GM12892 (cell line): ENCODE measurements around a stretch of chr5.

DNA sequence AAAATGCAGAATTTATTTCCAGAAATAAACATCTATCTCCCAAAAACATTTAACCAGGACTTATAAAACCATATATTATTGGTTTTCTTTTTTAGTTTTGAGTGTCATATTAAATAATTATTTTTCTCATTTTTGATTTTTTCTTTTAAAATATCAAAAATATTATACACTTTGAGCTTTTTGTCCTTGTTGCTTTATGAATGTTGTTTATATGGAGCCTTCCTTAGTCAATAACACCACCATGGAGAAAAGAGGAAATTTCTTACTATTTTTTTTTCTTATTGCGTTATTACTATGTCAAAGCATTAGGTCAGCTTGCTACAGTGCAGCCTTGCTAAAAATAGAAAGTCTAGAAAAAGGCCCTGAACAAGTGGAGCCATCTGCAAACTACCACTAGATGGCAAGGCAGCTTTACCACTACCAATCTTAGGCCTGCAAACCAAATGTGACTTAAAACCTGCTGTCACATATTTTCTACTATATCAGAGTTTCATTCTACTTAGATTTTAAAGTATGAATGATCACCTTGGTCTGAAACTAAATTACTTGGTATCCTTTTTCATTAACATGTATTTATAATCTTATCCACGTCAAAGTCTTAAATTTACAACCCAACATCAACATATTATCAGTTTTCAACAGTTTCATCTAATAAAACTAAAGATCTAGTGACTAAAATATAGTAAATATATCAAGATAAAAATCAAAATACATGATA, 113.0 kb upstream of the ACOT12 start:
- RRBS: no CpG with 5 or more reads among the region's 2 CpGs

DNA sequence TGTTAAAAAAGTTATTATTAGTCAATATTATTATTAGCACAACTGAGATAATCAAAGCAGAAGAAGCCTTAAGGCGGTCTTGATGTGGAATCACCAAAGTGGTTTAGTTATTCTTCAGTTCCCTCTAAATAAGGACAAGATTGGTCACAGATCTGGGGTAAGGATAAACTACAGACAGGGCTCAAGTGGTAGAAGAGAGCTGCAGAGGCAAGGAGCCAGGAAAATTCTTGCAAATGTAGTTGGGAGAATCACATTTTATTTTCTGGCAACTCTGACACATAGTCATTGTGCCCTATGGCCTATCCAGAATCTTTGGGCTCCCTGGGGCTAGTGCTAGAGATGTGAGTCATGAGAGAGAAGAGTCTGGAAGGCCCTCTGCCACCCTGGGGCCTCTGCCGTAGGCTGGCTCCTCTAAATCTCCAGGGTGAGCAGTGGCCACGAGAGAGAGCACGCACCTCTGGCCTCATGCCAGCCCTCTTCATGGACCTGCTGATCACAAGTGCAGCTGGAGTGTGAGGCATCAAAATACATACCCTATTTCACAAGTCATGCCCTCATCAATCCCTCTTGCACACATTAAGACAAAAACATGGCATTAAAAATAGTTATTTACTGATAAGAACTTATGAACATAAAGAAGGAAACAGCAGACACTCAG, 74.3 kb upstream of the SSBP2 start:
- RRBS: no CpG with 5 or more reads among the region's 4 CpGs

GRCh38 chr5:81842778-81843351, 92.0 kb upstream of the SSBP2 start:
- RRBS: no CpG with 5 or more reads among the region's 6 CpGs

- RRBS: no CpG with 5 or more reads among the region's 3 CpGs
Observed at GRCh38 chr5:83157078-83157571, 79.8 kb downstream of the XRCC4 start.

GRCh38 chr5:83306675-83307127, 164.8 kb upstream of the VCAN start:
- RRBS: no CpG with 5 or more reads among the region's 3 CpGs

GRCh38 chr5:83463690-83464000, 7.9 kb upstream of the VCAN start:
- RRBS: no CpG with 5 or more reads among the region's 8 CpGs

DNA sequence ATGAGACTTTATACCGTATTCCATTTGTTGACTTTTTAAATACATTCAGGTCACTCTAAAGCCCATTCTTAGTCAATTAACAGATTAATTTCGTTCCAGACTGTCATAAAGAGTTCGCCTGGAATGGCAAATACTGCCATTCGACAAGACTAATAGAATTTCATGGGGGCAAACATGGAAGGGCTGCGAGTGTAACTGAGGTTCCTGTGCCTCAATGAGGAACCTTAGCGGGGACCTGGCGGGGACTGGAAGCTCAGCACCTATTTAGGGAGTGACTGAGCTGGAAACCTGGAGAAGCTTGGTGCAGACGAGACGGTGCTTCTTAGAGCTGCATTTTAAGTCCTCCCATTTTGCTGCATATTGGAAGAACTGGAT, 3.4 kb downstream of the VCAN start:
- RRBS: no CpG with 5 or more reads among the region's 9 CpGs

DNA sequence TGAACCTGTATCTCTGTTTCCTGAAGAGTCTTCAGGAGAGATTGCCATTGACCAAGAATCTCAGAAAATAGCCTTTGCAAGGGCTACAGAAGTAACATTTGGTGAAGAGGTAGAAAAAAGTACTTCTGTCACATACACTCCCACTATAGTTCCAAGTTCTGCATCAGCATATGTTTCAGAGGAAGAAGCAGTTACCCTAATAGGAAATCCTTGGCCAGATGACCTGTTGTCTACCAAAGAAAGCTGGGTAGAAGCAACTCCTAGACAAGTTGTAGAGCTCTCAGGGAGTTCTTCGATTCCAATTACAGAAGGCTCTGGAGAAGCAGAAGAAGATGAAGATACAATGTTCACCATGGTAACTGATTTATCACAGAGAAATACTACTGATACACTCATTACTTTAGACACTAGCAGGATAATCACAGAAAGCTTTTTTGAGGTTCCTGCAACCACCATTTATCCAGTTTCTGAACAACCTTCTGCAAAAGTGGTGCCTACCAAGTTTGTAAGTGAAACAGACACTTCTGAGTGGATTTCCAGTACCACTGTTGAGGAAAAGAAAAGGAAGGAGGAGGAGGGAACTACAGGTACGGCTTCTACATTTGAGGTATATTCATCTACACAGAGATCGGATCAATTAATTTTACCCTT, 66.2 kb downstream of the VCAN start:
- RRBS: no CpG with 5 or more reads among the region's 3 CpGs

- RRBS: no CpG with 5 or more reads among the region's 10 CpGs
Observed at GRCh38 chr5:83538275-83539590, 67.2 kb downstream of the VCAN start.

DNA sequence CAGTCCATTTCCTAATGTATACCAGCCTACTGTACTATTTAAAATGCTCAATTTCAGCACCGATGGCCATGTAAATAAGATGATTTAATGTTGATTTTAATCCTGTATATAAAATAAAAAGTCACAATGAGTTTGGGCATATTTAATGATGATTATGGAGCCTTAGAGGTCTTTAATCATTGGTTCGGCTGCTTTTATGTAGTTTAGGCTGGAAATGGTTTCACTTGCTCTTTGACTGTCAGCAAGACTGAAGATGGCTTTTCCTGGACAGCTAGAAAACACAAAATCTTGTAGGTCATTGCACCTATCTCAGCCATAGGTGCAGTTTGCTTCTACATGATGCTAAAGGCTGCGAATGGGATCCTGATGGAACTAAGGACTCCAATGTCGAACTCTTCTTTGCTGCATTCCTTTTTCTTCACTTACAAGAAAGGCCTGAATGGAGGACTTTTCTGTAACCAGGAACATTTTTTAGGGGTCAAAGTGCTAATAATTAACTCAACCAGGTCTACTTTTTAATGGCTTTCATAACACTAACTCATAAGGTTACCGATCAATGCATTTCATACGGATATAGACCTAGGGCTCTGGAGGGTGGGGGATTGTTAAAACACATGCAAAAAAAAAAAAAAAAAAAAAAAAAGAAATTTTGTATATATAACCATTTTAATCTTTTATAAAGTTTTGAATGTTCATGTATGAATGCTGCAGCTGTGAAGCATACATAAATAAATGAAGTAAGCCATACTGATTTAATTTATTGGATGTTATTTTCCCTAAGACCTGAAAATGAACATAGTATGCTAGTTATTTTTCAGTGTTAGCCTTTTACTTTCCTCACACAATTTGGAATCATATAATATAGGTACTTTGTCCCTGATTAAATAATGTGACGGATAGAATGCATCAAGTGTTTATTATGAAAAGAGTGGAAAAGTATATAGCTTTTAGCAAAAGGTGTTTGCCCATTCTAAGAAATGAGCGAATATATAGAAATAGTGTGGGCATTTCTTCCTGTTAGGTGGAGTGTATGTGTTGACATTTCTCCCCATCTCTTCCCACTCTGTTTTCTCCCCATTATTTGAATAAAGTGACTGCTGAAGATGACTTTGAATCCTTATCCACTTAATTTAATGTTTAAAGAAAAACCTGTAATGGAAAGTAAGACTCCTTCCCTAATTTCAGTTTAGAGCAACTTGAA, 109.6 kb downstream of the VCAN start:
- RRBS: no CpG with 5 or more reads among the region's 8 CpGs

DNA sequence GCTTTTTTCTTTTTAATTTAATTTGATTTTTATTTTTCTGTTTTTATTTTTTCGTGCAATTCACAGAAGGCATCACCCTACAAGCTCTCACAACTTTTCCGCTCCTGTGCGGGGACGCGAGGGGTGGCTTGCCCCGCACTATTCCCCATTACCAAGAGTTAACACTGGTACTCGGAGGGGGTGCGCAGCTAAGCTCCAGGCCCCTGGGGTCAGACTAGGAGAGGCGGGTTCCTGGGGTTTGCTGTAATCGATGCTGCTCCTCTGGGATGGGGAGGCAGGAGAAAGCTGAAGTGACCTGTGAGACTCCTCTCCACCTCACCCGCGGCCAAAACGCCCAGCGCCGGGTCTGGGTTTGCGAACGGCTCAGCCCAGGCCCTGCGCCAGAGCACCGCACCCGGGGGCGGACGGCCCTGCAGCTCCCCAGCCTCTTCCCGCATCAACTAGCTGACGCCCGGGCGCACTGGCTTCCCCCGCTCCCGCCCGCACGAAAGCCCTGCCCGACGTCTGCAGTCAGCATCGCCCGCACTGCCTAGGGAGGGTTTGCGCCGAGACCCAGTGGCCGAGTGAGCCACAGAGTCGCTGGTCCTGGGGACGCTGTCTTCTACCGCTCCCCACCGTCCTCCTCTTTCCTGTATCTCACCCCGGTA, 1.1 kb downstream of the EDIL3 start:
- RRBS: 20% methylated on average over 11 of the region's 42 CpGs

GRCh38 chr5:86372753-86373165, 245.0 kb upstream of the COX7C start:
- RRBS: no CpG with 5 or more reads among the region's 3 CpGs

DNA sequence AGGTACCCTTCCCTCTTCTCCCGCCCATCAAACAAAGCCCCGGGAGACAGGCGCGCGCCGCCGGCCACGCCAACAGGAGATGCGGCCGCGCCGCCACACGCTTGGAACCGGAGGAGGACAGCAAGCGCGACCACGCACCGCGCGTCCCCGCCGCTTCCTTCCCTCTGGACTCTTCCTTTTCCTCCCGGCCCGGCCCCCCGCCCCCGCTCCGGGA, 203 bp upstream of the RASA1 start:
- RRBS: 1% methylated on average over 18 of the region's 27 CpGs

GRCh38 chr5:87375214-87375655, 37.5 kb downstream of the CCNH start:
- RRBS: no CpG with 5 or more reads among the region's 7 CpGs

- RRBS: no CpG with 5 or more reads among the region's 1 CpG
Observed at GRCh38 chr5:87385856-87386270, 26.9 kb downstream of the CCNH start.

GRCh38 chr5:88143132-88143674, 125.4 kb downstream of the TMEM161B start:
- RRBS: no CpG with 5 or more reads among the region's 16 CpGs

DNA sequence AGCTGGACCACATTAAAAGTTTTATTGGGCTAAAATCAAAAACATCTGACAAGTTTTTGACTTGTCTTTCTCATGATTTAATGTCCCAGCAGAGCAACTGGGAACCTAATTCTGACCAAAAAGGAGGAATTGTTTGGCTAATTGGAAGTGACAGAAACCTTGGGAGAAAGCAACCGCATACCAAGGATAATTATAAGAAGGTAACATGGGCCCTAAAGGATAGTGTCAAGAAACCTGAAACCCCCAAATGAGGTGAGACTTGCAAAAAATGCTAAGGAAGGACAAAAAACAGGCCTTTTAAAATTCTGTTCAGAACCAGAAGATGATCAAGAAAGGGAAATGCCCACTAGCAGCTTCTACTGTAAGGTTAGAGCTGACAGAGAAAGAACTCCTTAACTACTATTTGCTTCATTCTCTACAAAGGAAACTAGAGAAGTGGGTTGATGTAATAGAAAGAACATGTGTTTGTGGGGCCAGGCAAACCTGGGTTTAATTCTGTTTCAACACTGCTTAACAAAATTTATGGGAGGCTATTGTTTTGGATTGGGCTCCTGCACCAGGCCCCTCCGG, 17.1 kb upstream of the TMEM161B start:
- RRBS: no CpG with 5 or more reads among the region's 2 CpGs

DNA sequence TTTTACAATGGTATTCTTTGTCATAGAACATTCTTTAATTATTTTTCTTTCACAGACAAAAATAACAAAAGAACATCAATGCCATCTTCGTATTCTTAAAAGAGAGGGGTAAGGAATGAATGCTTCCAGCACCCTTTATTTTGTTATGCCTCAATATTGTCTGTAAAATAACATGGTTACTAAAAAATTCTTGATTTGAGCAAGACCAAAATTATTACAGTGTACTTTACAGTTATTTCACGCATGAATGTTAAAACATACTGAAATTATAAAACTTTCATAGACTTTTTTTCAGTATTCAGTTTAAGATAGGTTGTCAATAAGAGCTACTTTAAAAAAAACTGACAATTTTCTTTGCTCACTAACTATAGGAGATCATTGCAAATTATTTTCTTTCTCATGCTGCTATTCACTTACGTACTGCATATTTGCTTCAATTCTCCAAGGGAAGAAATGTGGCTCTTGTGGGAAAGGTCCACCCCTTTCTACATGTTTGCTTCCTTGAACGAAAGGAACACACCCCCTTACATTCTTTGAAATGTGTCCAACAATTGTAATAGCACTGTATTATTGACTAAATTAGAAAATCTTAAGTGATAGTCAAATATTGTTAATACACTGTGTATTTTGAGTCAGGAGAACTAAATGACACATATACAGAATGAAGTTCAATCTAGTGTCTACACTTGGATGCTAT, 5.3 kb downstream of the MEF2C start:
- RRBS: no CpG with 5 or more reads among the region's 4 CpGs

- RRBS: no CpG with 5 or more reads among the region's 11 CpGs
Observed at GRCh38 chr5:88882270-88882875, 611 bp downstream of the MEF2C start.